ENCODE measurements around the gene LRRC32.

DNA sequence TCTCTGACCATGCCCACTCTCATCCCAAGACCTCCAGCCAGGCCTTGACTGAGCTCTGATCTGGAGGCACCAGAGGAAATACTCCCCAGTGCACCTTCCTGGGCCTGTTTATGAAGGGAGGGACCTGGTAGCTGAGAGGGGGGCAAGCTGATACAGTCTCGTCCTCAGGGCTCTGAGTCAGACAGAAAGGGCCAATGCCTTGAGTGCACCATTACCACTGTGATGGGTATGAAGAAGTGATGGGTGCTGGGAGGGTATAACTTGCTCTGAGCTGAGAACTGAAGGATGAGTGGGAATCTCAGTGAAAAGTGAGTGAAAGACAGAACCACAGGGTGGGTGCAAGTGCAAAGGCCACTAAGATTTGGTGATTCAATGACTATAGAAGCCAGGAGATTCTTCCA lies 48.9 kb downstream of the CHRDL2 start:
- PRO-cap = no peak
- RAMPAGE, long total RNA, 2 experiments = no peak in any of the 2 experiments

DNA sequence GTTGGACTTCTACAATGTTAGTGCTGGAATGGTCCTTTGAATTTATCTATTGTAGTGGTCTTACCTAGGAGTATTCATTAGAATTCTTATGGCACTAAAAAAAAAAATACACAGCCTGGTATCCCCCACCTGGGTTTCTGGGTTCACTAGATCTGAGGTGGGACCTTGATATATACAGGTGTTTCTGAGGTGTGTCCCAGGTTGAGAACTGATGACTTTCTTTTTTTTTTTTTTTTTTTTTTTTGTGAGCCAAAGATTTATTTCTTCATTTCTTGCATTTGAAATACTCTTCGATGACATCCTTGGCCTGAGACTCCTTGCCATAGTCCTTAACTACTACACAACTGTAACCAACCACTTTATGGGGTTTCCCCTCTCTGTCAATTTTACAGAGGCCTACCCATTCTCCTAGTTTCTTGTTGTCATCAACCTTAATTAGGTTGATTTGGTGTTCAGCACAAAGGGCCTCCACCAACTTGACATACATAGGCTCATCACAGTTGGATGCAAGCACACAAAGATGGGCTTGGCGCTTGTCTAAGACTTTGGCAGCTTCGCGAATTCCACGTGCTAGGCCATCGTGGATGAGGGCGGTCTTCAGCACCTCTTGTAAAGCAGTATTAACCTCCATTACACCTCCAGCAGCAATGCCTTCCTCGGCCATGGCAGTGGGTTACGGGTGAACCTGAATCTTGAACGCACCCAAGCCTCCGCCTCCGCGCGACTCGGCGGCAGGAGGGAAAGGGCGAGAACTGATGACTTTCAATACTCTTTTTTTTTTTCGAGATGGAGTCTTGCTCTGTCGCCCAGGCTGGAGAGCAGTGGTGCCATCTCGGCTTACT lies 3.0 kb upstream of the RNF169 start:
- PRO-cap = no peak
- RAMPAGE, long total RNA, 2 experiments = no peak in any of the 2 experiments

- PRO-cap = bidirectional peak, plus-strand start at chr11:74749258, minus-strand start at chr11:74749294; bidirectional peak, plus-strand start at chr11:74749555, minus-strand start at chr11:74749447
- RAMPAGE, long total RNA, 2 experiments = start-site peak on the plus strand in 1 of 2 experiments, at chr11:74749304-74749816 at its widest, 11 reads per replicate
These were observed 756 bp downstream of the RNF169 start for GRCh38 chr11:74749055-74750155.

DNA sequence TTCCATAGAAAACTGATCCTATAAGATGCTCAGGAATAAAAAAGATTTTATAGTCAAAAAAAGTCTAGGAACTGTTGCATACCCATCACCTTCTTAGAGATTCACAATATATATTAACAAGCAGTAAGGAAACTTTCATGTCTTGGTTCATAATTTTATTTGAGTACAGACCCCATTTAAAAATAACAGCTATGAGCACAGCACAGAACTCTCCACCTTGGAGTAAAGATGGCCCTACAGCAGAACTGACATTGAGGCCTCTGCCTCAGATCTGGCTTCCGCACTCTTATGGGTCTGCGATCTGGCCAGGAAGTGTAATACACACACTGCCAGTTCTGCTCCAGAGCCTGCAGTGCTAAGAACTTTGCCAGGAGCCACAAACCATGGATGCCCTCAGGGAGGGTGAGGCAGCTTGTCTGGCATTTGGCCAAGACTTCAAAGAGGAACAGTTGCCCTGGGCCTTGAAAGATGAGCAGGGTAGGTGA lies 47.0 kb downstream of the NEU3 start:
- PRO-cap = no peak
- RAMPAGE, long total RNA, 2 experiments = no peak in any of the 2 experiments

DNA sequence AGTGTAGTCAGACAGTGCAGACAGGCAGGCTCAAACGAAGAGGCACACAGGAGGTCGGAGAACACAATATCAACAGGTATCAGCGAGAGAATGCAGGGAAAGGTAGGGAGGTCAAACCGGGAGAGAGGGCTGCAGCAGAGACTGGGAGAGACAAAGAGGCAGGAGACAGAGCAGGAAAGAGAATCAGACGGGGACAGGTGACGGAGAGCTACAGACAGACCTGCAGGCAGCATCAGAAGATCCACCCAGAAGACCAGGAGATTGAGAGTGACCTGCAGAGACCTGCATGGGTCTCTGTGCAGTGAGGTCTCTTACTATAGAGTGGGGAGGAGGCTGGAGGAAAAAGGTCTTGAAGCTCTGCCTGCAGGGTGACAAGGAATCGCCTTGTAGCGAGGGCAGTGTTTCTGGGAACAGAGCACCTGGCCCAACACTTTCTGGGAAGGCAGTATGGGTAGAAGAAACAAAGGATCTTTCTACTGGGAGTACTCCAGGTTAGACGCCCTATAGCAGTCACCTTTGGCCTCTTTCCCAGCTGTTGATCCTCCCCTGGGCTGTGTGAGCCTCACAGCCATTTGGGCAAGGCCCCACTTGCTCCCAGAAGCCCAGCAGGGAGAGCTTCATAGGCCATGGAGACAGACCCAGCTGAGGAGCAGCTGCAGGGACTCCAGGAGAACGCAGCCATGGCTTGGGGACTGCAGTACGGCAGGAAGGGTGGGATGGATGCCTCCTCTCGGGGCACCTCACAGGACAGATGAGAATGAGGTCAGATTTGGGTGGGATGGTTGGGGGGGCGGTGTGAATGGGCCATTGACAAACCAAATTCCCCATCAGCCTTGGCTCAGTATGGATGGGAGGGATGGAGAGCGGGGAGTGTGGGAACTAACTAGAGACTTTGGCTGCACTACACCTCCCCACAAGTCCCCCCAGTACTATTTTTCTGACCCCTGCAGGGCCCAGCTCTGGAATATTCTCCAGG lies 1.1 kb downstream of the SLCO2B1 start:
- PRO-cap = unidirectional peak, plus-strand start at position 153 of the sequence; bidirectional peak, plus-strand start at position 645 of the sequence, minus-strand start at position 436 of the sequence
- RAMPAGE, long total RNA, 2 experiments = start-site peak on the plus strand in 1 of 2 experiments, centred at position 572 of the sequence, 16 reads per replicate

DNA sequence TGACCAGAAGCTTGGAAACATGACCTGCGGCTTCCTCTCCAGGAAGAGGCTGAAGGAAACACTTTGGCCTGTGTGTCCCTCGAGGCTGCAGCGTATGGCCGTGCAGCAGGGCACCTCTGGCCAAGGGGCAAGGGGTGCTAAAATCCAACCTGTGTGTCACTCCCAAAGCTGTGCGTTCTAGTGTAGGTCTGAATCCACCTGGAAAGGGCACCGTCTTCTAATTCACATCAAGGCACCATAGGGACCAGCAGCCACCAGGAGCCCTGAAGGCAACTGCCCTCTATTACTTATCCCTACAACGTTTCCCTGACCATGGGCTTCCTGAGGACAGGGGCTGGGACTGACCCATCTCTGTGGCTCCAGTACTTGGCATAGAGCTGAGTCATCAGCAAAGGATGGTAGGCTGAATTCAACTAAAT lies 22.7 kb downstream of the TPBGL start:
- PRO-cap = no peak
- RAMPAGE, long total RNA, 2 experiments = no peak in any of the 2 experiments

- PRO-cap = bidirectional peak, plus-strand start at chr11:75302016, minus-strand start at chr11:75301748
- RAMPAGE, long total RNA, 2 experiments = no peak in any of the 2 experiments
These were observed 49.8 kb downstream of the ARRB1 start for GRCh38 chr11:75301472-75302345.

GRCh38 chr11:75306233-75307234 lies 44.9 kb downstream of the ARRB1 start:
- PRO-cap = no peak
- RAMPAGE, long total RNA, 2 experiments = no peak in any of the 2 experiments

DNA sequence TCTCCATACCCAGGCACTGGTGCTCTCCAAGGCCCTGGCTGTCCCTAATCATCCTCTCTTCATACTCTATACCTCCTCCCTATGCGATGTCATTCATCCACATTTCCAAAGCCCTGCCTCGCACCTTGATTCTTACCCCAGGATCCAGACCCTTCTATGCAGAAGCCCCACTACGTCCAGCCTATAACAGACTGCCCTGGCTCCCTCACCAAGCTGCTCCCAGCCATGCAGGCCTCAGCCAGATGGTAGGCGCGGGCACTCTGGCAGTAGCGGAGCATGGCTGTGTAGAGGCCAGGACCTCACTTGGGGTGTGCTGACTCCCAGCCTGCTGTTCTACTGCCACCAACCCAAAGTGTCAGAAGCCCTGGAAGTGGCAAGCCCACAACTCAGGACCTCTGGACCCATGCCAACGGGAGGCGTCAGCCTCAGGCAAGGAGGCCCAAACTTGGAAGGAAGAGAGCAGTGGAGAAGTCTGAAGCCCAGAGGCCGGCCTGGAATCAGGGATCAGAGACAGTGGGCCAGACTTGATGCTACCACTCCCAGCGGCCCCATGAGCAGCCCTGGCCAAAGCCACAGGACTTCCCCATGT lies 4.6 kb downstream of the ARRB1 start:
- PRO-cap = no peak
- RAMPAGE, long total RNA, 2 experiments = no peak in any of the 2 experiments

GRCh38 chr11:75474000-75474755 lies 41.2 kb upstream of the KLHL35 start:
- PRO-cap = no peak
- RAMPAGE, long total RNA, 2 experiments = no peak in any of the 2 experiments

- PRO-cap = no peak
- RAMPAGE, long total RNA, 2 experiments = no peak in any of the 2 experiments
These were observed 1.1 kb downstream of the SERPINH1 start for GRCh38 chr11:75563127-75563662.

DNA sequence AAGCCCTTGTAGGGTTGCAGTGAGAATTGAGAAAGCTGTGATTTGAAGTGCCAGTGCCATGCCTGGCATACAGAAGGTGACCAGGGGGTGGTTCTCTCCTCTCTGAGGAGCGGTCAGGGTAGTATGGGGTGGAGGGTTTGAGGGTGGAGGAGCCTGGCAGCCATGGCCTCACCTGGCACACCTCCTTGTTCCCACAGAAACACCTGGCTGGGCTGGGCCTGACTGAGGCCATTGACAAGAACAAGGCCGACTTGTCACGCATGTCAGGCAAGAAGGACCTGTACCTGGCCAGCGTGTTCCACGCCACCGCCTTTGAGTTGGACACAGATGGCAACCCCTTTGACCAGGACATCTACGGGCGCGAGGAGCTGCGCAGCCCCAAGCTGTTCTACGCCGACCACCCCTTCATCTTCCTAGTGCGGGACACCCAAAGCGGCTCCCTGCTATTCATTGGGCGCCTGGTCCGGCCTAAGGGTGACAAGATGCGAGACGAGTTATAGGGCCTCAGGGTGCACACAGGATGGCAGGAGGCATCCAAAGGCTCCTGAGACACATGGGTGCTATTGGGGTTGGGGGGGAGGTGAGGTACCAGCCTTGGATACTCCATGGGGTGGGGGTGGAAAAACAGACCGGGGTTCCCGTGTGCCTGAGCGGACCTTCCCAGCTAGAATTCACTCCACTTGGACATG lies 9.7 kb downstream of the SERPINH1 start:
- PRO-cap = no peak
- RAMPAGE, long total RNA, 2 experiments = no peak in any of the 2 experiments

- PRO-cap = no peak
- RAMPAGE, long total RNA, 2 experiments = no peak in any of the 2 experiments
These were observed 96.4 kb downstream of the UVRAG start for GRCh38 chr11:75911471-75911781.

- PRO-cap = no peak
- RAMPAGE, long total RNA, 2 experiments = no peak in any of the 2 experiments
These were observed 54.1 kb downstream of the WNT11 start for GRCh38 chr11:76152175-76152604.

GRCh38 chr11:76153212-76153936 lies 52.9 kb downstream of the WNT11 start:
- PRO-cap = no peak
- RAMPAGE, long total RNA, 2 experiments = no peak in any of the 2 experiments

DNA sequence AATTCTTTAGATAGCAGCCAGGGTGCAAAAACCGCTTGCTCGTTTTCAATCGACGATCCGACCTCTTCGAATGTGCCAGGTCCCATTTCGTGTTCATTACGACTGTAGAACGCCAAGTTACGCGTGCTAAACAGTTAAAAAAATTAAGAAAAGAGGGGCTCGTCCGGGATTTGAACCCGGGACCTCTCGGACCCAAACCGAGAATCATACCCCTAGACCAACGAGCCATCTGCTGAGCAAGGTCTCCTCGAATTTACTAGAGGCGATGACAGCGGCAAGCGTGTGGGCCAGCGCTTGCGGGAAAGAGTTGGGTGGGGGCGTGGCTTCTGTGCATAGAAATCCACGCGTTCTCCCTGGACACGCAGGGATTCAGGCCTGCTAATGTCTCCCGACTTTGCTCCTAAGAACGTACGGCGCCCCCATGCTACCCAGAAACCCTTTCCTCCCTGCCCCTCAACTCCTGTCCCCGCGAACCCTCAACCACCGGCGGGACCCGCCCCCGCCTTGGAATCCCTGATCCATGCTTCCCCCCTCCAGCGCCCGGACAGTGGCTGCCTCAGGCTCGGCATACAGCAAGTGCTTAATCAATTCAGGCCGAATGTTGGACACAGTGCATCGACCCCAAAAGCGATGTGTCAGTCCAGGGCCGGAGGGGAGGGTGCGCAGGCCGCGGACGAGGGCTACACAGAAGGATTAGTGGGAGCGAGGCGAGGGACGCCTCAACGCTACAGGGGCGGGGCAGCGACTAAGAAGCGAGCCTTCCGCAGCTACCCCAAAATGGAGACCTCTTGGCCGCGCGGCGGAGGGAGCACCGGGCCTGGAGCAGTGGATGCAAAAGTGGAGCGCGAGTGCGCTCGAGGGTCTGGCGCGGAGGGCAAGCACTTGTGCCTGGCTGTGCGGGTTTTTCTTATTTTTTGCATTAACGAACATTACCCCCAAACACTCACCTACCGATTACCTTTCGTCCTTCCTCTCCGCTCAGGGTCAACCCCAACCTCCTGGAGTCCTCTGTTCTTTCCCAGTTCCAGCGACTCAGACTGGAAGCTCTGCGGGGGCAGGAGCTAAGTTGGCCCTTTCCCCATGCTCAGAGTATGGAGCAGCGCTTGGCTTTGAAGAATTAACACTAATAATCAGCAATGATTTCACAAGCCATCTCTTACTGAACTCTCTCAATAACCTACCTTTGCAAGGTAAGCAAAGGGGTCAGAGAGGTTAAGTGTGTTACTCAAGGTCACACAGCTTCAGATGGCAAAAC lies 29.8 kb upstream of the WNT11 start:
- PRO-cap = no peak
- RAMPAGE, long total RNA, 2 experiments = no peak in any of the 2 experiments

GRCh38 chr11:76670521-76671564 lies at the start of gene LRRC32:
TSS of gene LRRC32 (minus strand) at chr11:76670747.
- PRO-cap = unidirectional peak, minus-strand start at chr11:76670663; unidirectional peak, minus-strand start at chr11:76670747
- RAMPAGE, long total RNA, 2 experiments = start-site peak on the minus strand in 1 of 2 experiments, at chr11:76670744-76670749 at its widest, 80 reads per replicate

DNA sequence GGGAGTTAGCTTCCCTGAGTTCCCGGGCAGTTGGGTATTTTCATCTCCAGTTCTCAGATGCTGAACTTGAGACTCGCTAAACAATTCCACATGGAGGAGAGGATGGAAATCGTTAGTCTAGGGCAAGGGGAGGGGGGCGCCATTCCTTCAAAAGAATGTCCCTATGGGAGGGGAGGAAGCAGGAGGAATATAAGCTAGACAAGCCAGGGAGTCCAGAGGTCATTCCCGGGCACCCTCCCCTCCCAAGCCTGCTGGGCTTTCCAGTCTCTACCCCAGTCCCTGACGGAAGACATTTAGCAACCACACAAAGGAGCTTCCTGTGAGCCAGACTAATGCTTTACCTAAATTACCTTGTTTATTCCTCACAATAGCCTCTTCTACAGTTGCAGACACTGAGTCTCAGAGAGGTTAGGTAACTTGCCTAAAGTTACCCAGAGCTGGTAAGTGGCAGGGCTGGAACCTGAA lies 2.0 kb upstream of the TSKU start:
- PRO-cap = no peak
- RAMPAGE, long total RNA, 2 experiments = no peak in any of the 2 experiments

- PRO-cap = no peak
- RAMPAGE, long total RNA, 2 experiments = no peak in any of the 2 experiments
These were observed 22.1 kb downstream of the TSKU start for GRCh38 chr11:76805202-76805638.

- PRO-cap = unidirectional peak, minus-strand start at chr11:76823717
- RAMPAGE, long total RNA, 2 experiments = no peak in any of the 2 experiments
These were observed 37.3 kb upstream of the ACER3 start for GRCh38 chr11:76823290-76824018.